Upper lobe of left lung (tissue), 5 donors: ENCODE measurements around the genes TMC4, TTYH1, KIR2DL4, NLRP2 and TNNI3.

GRCh38 chr19:54106453-54107154 is 3.9 kb downstream of the NDUFA3 start:
- PRO-cap, 2 experiments: no peak in any of the 2 experiments
- RAMPAGE, long total RNA, 4 experiments: no peak in any of the 4 experiments

DNA sequence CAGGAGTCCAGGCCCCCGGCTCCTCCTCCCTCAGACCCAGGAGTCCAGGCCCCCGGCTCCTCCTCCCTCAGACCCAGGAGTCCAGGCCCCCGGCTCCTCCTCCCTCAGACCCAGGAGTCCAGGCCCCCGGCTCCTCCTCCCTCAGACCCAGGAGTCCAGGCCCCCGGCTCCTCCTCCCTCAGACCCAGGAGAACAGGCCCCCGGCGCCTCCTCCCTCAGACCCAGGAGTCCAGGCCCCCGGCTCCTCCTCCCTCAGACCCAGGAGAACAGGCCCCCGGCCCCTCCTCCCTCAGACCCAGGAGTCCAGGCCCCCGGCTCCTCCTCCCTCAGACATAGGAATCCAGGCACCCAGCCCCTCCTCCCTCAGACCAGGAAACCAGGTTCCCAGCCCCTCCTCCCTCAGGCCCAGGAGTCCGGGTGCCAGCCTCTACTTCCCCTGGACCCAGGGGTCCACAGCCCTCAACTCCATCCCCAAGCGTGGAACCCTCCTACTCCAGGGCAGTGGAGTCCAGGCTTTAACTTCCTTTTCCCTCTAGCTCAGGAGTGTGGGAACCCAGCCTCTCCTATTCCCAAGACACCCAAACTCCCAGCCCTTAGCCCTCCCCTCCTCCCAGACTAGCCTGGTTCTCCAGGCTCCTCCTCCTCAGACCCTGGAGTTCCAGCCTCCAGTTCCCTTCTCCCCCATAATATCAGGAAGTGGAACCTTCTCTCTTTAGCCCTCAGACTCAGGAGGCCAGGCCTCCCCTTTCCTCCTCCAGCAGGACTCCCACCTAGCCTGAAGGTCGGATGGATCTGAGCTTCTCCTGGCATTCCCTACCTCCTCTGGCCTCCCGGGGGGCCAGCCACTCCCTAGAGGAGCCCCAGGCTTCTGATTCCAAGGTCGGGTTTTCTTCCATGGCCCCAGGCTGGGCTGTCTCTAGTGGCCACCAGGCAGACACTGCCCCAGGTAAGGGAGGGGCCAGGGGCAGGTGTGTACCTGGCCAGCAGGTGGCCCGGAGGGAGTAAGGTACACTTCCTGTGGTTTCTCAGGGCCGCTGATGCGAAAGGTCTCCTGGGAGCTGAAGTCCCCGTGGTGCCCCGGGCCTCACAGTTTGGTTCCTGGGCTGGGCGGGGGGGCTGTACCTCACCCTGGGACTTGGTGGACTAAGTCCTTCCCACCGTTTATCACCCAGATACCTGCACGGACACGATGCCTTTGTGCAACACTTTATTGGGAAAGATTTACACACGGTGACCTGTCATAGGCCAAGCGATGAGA is at the start of gene TMC4:
TSS of gene TMC4 (minus strand) at position 939 of the 1,258 bp plus-strand sequence.
- PRO-cap, 2 experiments: peak in 1 of 2 experiments; most common minus-strand start position 939 of the sequence (in 1)
- RAMPAGE, long total RNA, 4 experiments: start-site peak on the minus strand in 3 of 4 experiments, centred at positions 917 to 942 of the sequence, 45 to 150 reads per replicate

DNA sequence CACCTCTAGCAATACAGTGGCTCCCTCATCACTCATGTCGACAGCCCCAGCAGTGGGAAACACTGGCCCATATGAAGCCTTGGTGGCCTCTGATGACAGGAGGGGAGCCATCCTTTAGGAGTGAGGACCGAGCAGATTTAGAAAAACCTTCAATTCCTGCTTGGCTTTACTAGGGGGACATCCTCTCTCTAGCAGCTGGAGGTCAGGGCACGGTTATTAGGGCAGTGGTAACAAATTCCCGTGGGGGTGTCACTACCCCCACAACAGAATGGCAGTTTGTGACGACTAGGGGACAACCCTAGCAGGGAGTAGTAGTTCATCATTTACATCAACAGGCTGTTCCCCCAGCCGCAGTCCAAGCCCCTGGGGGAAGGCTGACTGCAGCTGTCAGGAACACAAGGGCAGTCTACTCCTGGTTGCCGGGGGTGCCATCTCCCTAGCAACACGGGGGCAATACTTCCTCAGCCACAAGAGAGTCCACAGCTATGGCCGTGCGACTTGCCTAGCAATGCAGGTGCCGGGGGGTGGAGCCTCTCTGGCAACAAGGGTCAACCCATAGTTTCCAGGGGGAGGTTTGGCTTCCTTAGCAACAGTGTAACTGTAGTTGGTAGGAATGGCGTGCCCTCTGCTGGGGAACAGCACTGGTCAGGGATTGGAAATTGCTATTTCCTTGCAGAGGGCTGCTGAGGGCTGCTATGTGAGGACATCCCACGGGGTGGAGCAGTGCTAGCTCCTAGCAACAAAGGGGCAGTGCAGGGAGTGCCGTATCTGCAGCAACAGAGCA is 6.7 kb upstream of the TMC4 start:
- PRO-cap, 2 experiments: no peak in any of the 2 experiments
- RAMPAGE, long total RNA, 4 experiments: no peak in any of the 4 experiments

- PRO-cap, 2 experiments: peak in 2 of 2 experiments; most common plus-strand start chr19:54190293 (in 2); most common minus-strand start chr19:54190130 (in 1)
- RAMPAGE, long total RNA, 4 experiments: start-site peak on the plus strand in 3 of 4 experiments, at chr19:54189968-54190355 at its widest, 26 to 59 reads per replicate
Measured at GRCh38 chr19:54190045-54190612, 749 bp upstream of the MBOAT7 start.

DNA sequence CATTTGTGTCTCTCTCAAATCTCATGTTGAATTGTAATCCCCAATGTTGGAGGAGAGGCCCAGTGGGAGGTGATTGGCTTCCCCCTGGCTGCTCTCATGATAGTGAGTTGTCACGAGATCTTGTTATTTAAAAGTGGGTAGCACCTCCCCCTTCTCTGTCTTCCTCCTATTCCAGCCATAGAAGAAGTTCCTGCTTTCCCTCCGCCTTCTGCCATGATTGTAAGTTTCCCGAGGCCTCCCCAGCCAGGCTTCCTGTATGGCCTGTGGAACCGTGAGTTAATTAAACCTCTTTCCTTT is 3.8 kb downstream of the LILRA4 start:
- PRO-cap, 2 experiments: no peak in any of the 2 experiments
- RAMPAGE, long total RNA, 4 experiments: no peak in any of the 4 experiments

GRCh38 chr19:54415152-54415746 is at the start of gene TTYH1:
Gene TTYH1, plus strand, starts transcription at chr19:54415464.
- PRO-cap, 2 experiments: no peak in any of the 2 experiments
- RAMPAGE, long total RNA, 4 experiments: no peak in any of the 4 experiments

GRCh38 chr19:54471426-54471825 is 1.7 kb downstream of the CDC42EP5 start:
- PRO-cap, 2 experiments: peak in 1 of 2 experiments; most common plus-strand start chr19:54471726 (in 1); most common minus-strand start chr19:54471654 (in 1)
- RAMPAGE, long total RNA, 4 experiments: no peak in any of the 4 experiments

GRCh38 chr19:54498080-54498654 is 4.5 kb upstream of the LAIR2 start:
- PRO-cap, 2 experiments: no peak in any of the 2 experiments
- RAMPAGE, long total RNA, 4 experiments: no peak in any of the 4 experiments

DNA sequence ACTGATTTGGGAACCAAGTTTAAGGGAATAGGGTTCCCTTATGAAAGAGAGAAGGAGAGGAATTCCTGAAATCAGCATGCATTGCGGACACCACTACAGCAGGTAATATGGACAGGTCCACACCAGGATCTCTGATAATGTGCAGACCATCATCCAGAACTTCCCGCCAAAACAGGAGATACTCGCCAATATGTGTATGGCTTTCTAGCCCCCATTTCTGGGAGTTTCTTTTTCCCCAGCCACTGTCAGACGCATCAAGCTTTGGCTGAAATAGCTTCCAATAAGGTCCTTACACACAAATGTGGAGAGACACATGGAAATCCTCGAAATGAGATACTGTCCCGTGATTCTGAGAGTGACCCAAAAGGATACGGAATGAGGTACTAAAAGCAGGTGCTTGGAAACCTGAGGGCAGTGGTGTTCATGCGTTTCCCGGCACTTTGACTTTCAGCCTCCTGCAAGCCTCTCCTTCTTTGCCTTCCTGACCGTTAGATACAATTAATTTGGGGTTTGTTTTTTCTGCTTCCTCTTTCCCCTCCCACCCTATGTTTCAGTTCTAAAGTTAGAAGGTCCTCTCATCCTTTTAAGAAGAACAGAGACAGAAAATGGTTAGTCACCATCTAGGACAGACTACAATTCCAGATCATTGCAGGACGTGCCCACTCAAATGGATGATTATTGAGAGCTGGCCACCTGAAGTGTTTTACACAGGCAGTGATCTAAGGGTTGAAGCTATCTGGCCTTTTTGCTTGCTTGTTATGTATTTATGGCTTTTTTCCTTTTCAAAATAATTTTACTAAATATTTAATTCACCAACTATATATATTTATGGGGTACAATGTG is 1.9 kb upstream of the LILRB4 start:
- PRO-cap, 2 experiments: no peak in any of the 2 experiments
- RAMPAGE, long total RNA, 4 experiments: no peak in any of the 4 experiments

DNA sequence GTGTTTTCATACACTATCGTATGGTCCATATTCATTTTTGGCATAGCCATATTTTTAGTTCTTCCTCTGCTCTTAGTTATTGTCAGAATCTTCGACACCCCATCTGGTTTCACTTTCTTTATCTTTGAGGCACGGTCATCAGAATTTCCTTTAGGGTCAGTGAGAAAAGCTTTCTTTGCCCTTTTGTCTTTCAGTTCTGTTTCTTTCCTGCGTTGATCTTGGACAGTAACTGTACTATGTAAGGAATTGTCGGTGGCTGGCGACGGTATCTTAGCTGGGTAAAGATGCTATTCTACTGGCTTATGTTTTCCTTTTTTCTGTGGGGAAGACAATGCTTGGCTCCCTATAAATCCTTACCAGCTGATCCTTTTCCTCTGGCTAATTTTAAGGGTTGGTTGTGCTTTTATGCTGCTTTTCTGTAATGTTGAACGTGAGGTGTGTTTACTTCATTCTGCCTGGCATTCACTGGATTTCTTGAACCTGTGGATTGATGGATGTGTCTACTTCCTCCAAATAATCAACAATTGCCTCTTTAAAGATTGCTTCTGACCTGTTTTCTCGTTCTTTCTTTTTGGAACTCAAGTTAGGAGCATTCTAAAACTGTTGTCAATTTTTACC is 10.4 kb upstream of the KIR2DL4 start:
- PRO-cap, 2 experiments: no peak in any of the 2 experiments
- RAMPAGE, long total RNA, 4 experiments: no peak in any of the 4 experiments

DNA sequence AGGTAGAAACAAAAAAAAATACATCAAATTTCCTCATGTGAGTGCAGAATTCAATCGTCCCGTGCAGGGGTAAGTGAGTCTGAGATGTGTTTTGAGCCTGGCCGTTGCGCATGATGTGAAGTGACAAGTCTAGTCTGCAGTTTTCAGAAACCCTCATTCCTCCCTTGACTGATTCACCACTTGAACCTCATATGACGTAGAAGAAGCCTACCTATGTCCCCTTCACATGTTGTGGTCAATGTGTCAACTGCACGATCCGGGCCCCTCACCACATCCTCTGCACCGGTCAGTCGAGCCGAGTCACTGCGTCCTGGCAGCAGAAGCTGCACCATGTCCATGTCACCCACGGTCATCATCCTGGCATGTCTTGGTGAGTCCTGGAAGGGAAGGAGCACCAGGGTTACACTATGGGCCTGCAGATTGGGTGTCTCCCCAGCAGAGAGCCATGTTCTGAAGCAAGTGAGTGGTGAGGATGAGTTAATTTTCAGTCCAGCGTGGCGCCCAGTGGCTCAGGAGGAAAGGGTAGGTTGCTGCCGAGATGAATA is at the start of gene KIR2DL4:
TSS of gene KIR2DL4 (plus strand) at position 289 of the 545 bp plus-strand sequence.
- PRO-cap, 2 experiments: no peak in any of the 2 experiments
- RAMPAGE, long total RNA, 4 experiments: start-site peak on the plus strand in 1 of 4 experiments, centred at position 301 of the sequence, 13 reads per replicate

- PRO-cap, 2 experiments: no peak in any of the 2 experiments
- RAMPAGE, long total RNA, 4 experiments: no peak in any of the 4 experiments
Measured at GRCh38 chr19:54877028-54877921, 3.2 kb downstream of the FCAR start.

DNA sequence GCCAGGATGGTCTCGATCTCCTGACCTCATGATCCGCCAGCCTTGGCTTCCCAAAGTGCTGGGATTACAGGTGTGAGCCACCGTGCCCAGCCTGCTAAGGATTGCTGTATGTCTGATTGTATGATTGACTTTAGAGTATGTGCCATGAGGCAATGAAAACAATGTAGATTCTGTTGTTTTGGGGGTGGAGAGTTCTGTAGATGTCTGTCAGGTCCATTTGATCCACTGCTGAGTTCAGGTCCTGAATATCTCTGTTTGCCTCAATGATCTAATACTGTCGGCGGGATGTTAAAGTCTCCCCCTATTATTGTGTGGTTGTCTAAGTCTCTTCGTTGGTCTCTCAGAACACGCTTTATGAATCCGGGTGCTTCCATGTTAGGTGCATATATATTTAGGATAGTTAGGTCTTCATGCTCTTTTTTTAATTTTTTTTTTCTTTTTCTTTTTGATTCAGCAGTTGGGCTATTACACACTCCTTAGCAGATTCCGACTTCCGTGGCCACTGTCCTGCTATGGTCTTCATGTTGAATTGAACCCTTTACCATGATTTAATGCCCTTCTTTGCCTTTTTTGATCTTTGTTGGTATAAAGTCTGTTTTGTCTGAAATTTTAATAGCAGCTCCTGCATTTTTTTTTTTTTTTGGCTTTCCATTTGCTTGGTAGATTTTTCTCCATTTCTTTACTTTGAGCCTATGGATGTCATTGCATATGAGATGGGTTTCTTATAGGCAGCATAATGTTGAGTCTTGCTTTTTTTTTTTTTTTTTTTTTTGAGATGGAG is 4.3 kb downstream of the FCAR start:
- PRO-cap, 2 experiments: no peak in any of the 2 experiments
- RAMPAGE, long total RNA, 4 experiments: no peak in any of the 4 experiments

DNA sequence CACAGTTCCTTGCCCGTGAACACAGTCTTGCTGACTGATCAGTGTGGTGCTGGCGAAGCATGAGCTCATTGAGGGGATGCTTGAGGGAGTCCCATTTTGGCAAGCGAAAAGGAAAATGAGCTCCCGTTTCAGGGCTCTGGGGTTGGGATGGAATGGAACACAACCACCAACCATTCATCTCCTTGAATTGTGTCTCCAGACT is 15.3 kb downstream of the FCAR start:
- PRO-cap, 2 experiments: no peak in any of the 2 experiments
- RAMPAGE, long total RNA, 4 experiments: no peak in any of the 4 experiments

DNA sequence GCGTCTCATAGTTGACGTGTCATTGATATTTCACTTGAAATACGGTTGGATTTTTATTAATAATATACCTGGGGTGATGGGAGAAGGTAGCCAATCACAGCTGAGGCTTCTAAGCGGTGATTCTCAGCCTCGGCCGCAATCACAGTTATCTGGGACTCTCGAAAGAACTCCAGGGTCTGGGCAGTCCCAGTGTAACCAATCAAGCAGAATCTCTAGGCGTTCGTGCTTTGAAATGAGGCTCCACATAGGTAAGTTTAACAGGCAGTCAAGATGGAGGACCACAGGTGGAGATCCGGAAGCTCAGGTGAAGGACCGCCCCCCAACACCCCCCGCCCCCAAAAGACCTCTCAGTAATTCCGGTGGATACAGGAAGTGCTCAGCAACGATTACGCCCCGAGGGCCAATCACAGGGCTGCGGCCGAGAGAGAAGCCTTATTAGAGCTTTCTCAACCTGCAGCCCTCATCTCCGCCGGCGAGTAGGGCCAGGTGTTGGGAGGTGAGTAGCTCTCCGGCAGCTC is at the start of gene NLRP2:
TSS of gene NLRP2 (plus strand) at position 403 of the 518 bp plus-strand sequence.
- PRO-cap, 2 experiments: peak in 1 of 2 experiments; most common plus-strand start position 435 of the sequence (in 1)
- RAMPAGE, long total RNA, 4 experiments: start-site peak on the plus strand in 2 of 4 experiments, centred at positions 414 to 420 of the sequence, 7 to 8 reads per replicate

DNA sequence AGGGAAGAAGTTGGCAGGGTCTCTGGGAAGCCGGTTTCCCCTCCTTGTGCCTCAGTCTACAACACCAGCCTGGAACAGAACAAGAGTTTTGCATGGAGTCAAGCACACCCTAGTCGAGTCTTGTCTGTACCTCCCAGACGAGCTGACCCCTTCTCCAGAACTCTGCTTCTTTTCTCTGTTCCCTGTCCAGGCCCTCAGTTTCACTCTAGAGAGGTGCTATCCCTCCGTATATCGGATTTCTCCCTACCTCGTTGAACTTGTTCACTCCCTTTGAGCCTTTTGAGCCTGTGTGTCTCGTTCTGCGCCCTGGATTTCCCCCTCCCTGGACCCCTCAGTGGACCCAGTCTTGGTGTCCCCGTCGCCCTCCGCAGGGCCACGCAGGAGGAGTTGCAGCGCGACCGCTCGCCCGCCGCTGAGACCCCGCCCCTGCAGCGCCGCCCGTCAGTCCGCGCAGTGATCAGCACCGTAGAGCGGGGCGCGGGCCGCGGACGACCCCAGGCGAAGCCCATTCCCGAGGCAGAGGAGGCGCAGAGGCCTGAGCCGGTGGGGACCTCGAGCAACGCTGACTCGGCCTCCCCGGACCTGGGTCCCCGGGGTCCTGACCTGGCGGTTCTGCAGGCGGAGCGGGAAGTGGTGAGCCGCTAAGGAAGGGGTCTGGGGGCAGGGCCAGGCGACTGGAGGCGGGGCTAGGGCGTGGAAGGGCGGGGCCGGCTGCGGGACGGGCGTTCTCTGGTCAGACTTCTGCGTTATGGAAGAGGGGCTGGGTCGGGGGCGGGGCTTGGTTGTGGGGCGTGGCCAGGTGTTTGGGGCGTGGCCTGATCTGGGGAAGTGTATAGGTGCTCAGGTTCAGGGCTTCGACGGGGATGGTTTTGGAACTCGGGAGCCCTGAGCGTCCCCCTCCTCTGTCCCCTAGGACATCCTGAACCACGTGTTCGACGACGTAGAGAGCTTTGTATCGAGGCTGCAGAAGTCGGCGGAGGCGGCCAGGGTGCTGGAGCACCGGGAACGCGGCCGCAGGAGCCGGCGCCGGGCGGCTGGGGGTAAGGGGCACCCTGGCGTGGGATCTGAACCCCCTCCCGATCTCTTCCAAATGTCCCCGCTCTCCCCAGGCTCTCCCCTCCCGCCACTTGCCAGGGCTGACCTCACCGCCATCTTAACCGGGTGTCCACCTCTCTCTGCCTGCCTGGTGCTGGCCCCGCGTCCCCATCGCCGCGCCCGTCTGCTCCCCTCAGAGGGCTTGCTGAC is 5.6 kb downstream of the EPS8L1 start:
- PRO-cap, 2 experiments: peak in 2 of 2 experiments; most common plus-strand start position 857 of the sequence (in 1); most common minus-strand start position 614 of the sequence (in 2)
- RAMPAGE, long total RNA, 4 experiments: start-site peak on the minus strand in 1 of 4 experiments, centred at position 639 of the sequence, 7 reads per replicate

DNA sequence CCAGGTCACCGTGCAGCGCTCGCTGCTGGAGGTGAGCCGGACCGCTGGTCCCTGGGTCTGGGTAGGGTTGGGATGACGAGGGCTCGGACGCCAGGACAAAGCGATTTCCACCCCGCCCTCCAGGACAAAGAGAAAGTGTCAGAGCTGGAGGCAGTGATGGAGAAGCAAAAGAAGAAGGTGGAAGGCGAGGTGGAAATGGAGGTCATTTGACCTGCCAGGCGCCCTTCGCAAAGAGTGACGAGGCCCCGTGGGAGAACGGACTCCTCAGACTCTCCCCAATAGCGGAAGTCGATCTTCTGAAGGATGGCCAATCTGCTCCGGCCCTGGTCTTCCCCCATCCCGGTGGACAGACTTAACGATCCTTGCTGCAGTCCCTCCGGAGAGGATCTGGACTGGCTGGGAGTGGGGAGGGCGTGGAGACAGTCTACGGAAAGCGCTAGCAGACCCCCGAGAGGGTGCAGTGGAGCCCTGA is 11.8 kb downstream of the EPS8L1 start:
- PRO-cap, 2 experiments: no peak in any of the 2 experiments
- RAMPAGE, long total RNA, 4 experiments: no peak in any of the 4 experiments

DNA sequence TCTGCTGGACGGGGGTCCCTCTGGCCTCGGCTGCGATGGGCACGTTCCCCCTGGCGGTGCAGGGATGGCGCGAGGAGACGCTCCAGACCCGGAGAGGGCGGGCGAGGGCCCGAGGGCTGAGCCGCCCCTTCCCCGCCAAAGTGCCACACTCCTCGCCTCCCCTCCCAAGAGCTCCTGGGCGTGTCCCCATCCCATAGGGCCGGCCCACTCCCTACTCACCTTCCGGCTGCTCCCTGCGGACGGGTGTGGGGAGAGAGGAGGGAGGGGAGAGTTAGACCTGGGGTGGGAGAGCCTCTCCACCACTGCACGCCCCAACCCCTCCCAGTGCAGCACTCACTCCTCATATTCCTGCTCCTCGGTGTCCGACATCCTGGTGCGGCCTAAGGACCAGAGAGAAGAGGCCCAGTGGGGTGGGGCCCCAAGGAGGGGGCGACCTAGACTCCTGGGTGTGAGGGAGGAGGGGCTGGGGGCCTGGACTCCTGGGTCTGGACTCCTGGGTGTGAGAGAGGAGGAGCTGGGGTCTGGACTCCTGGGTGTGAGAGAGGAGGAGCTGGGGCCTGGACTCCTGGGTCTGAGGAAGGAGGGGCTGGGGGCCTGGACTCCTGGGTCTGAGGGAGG is 2.1 kb downstream of the TNNT1 start:
- PRO-cap, 2 experiments: no peak in any of the 2 experiments
- RAMPAGE, long total RNA, 4 experiments: start-site peak on the minus strand in 2 of 4 experiments, centred at positions 150 to 153 of the sequence, 30 to 108 reads per replicate

DNA sequence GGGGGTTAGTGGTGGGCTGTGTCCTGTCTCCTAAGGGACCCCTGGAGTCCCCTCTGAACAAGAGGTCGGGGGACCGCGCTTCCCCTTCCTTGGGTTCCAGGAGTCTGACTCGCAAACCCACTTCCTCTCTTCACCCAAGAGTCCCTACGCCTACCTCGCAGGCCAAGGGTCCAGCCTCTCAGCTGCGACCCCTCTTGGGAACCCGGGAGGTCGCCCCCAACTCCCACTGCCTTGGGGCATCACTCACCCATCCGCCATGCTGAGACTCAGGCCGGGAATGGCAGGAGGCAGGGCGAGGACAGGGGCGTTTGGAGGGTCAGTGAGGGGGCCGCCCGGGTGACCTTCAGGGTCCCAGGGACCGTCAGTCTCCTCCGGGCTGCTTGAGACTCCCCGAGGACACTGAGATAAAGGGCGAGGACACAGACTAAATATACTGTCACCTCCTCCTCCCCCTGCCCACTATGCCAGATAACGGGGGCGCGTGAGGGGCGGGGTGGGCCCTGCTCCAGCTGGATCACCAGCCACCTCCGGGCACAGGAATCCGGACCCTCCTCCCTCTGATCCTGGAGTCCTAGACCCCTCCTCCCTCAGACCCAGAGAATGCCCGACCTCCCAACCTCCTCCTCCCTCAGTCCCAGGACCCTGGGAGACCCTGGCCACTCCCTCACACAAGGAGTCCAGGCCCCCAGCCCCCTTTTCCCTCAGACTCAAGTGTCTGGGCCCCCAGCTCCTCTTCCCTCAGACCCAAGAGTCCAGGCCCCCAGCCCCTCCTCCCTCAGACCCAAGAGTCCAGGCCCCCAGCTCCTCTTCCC is at the start of gene TNNI3:
TSS of gene TNNI3 (minus strand) at position 401 of the 812 bp plus-strand sequence.
- PRO-cap, 2 experiments: no peak in any of the 2 experiments
- RAMPAGE, long total RNA, 4 experiments: no peak in any of the 4 experiments

DNA sequence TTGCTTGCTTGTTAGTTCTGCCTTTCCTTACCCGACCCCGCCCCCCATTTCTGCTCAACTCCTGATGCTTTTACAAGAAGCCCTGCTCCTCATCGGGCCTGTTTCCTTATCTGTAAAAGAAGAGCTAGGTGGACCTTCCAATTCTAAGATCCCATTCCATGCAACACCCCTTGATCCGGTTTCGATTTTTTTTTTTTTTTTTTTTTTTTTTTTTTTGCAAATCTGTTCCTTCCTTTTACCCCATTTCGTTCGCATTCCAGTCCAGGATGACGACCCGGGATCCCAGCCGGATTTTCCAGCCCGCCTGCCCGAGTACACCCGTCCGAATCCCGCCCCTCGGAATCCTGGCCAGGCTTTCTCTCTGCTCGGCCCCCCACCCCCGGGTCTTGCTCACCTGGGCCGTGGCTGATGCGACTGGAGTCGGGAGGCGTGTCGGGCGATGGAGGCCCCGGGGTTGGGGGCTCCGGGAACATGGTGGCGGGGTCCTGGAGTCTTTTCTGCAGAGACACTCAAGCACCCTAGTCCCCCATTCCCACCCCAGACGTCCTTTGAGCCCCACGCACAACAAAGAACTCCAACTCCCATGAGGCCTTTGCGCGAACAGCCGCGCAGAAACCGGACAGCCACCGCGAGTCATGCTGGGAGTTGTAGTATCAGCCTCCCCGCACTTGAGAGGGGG is 1.4 kb downstream of the SYT5 start:
- PRO-cap, 2 experiments: no peak in any of the 2 experiments
- RAMPAGE, long total RNA, 4 experiments: no peak in any of the 4 experiments